ENCODE results near the gene RBM44.

GRCh38 chr2:237482036-237482853 is 4.8 kb upstream of the MLPH start:
- PRO-cap: bidirectional peak, plus-strand start at chr2:237482793, minus-strand start at chr2:237482660
- RAMPAGE, long total RNA, 2 experiments: no peak in any of the 2 experiments

GRCh38 chr2:237483316-237483852 is 3.7 kb upstream of the MLPH start:
- PRO-cap: bidirectional peak, plus-strand start at chr2:237483670, minus-strand start at chr2:237483540
- RAMPAGE, long total RNA, 2 experiments: no peak in any of the 2 experiments

GRCh38 chr2:237497404-237497637 is 10.3 kb downstream of the MLPH start:
- PRO-cap: no peak
- RAMPAGE, long total RNA, 2 experiments: no peak in any of the 2 experiments

GRCh38 chr2:237502464-237502913 is 15.4 kb downstream of the MLPH start:
- PRO-cap: no peak
- RAMPAGE, long total RNA, 2 experiments: no peak in any of the 2 experiments

- PRO-cap: no peak
- RAMPAGE, long total RNA, 2 experiments: no peak in any of the 2 experiments
These were observed 33.2 kb downstream of the MLPH start for GRCh38 chr2:237520083-237520875.

DNA sequence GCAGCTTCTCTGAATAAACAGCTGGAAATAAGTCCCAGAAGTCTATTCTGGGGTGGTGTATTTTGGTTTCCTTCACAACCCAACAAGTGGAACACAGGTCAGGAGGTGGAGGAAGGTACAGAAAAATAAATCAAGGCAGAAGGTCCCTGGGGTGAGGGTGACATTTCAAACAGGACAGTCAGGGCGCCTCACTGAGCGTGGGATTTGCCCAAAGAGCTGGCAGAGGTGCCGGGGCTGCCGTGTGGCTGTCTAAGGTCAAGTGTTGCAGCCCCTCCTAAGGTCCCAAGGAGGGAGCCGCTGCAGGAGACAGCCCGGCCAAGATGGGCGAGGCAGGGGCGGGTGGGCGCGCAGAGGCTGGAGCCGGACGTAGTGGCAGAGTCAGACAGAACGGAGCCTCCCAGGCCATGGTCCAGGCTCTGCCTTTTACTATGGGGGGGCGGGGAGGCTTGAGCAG is 27.6 kb upstream of the PRLH start:
- PRO-cap: no peak
- RAMPAGE, long total RNA, 2 experiments: no peak in any of the 2 experiments

DNA sequence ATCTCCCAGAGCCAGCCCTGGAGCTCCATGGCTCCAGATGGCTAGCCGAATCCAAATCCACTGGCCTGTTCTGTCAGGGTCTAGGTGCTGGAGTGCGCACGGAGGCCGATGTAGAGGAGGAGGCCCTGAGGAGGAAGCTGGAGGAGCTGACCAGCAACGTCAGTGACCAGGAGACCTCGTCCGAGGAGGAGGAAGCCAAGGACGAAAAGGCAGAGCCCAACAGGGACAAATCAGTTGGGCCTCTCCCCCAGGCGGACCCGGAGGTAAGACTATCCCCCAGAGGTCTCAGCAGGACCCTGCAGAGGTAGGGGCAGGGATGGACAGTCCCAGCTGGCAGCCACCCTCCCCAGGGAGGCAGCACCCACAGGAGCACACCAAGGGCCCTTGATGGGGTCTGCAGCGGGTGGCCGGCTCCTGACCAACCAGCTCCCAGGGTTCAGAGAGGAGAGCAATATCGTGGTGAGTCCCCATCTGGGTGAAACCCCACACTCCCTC is 26.1 kb upstream of the PRLH start:
- PRO-cap: no peak
- RAMPAGE, long total RNA, 2 experiments: no peak in any of the 2 experiments

DNA sequence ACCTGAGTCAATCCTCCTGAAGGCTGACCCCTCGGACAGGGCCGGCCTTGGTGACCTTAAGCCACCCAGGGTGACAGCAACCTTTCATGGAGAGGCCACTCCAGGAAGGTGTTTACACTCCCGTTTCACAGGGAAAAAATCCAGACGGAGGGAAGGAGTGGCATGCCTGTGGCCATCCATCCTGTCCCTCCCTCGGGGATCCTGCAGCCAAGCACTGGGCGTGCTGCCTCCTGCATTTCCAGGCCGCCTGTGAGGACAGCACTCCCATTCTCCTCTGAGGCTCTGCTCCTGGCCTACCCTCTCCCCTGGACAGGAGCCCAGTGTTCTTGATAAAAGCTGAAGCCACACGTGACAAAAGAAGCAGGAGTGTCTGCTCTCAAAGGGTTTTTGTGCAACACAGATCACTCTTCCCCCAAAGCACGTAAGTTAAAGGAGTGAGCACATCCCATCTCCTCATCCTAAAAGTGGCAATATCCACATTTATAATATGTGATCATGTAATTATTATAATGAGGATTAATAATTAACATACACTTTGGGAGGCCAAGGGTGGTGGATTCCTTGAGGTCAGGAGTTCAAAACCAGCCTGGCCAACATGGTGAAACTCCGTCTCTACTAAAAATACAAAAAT is 8.1 kb downstream of the RAB17 start:
- PRO-cap: bidirectional peak, plus-strand start at position 267 of the sequence, minus-strand start at position 251 of the sequence
- RAMPAGE, long total RNA, 2 experiments: no peak in any of the 2 experiments

DNA sequence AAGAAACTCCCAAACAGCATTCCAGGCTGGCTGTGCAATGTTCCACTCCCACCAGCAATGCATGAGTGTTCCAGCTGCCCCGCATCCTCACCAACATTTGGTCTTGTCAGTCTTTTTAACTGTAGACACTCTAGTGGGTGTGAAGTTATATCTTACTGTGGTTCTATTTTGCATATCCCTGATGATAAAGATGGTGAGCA is 8.9 kb upstream of the LRRFIP1 start:
- PRO-cap: no peak
- RAMPAGE, long total RNA, 2 experiments: no peak in any of the 2 experiments

DNA sequence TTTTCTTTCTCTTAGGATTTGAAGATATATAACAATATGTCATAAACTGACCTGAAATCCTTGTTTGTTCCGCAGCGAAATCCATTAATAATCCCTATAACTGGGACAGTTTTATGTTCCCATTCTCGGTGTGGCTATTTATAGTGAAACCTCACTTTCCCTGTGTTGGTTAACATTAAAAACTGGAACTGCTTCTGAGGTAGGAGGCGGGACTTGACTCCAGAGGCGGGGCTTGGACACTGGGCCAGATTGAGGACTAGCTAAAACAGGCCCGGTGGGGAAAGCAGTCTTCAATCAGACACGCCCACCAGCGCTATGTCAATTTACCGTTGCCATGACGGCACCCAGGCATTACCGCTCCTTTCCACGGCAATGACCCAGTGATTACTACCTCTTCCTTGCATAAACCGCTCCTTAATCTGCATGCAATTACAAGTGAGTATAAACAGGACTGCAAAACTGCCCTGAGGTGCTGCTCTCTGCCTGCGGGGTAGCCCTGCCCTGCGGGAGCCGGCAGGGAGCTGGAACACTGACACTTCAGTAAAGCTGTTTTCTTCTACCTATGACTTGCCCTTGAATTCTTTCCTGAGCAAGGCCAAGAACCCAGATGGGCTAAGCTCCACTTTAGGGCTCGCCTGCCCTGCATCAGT is 35.3 kb downstream of the LRRFIP1 start:
- PRO-cap: no peak
- RAMPAGE, long total RNA, 2 experiments: no peak in any of the 2 experiments

GRCh38 chr2:237714997-237715470 is 83.5 kb upstream of the RBM44 start:
- PRO-cap: no peak
- RAMPAGE, long total RNA, 2 experiments: no peak in any of the 2 experiments

GRCh38 chr2:237731679-237731968 is 67.0 kb upstream of the RBM44 start:
- PRO-cap: unidirectional peak, plus-strand start at chr2:237731910
- RAMPAGE, long total RNA, 2 experiments: no peak in any of the 2 experiments

DNA sequence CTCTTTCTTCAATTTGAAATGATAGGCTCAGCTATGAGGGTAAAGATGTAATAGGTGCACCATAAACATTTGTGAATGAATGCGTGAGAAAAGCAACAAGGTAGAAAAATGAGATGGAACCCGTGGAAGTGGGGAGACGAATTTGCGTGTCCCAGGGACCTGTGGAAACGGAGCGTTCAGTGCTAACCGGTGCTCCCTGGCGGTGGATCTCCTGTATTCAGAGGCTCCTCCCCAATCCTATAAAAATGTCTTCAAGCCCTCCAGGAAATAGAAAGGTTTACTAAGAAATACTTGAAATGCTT is 62.9 kb upstream of the RBM44 start:
- PRO-cap: no peak
- RAMPAGE, long total RNA, 2 experiments: no peak in any of the 2 experiments

DNA sequence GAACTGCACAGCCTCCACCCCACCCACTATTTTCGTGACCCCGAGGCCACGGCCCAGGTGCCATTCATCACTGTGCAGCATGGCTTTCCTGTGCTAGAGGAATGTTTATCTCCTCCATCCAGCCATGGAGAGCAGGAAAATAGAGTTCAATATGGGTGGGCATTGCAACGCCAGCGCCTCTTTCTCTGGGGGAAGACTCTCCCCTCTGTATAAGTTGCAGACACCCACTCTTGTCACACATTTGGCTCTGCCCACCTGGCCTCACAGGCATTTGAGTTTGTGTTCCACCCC is 57.8 kb upstream of the RBM44 start:
- PRO-cap: no peak
- RAMPAGE, long total RNA, 2 experiments: no peak in any of the 2 experiments

DNA sequence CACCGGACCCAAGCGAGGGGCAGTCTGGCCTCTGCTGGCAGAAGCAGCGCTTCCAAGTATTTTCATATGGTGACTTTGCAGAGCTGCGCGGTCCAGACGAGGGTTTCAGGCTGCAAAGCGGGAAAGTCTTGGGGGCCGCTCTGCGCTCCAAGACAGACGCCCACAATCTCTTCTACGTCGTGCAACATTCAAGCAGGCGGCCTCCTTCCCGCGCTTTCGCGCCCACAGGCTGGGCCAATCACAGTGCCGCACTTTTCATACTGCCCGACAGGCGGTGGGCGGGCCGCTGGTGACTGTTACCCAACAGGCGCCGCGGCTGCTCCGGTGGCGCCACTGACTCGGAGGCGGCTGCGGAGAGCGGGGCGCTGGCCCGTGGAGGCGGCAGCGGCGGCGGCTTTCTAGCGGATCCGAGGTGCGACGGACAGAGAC is at the start of gene RBM44:
RBM44 (plus strand) TSS at position 330 of the 429 bp plus-strand sequence.
- PRO-cap: no peak
- RAMPAGE, long total RNA, 2 experiments: no peak in any of the 2 experiments

GRCh38 chr2:237865893-237866360 is 6.5 kb downstream of the RAMP1 start:
- PRO-cap: no peak
- RAMPAGE, long total RNA, 2 experiments: no peak in any of the 2 experiments

DNA sequence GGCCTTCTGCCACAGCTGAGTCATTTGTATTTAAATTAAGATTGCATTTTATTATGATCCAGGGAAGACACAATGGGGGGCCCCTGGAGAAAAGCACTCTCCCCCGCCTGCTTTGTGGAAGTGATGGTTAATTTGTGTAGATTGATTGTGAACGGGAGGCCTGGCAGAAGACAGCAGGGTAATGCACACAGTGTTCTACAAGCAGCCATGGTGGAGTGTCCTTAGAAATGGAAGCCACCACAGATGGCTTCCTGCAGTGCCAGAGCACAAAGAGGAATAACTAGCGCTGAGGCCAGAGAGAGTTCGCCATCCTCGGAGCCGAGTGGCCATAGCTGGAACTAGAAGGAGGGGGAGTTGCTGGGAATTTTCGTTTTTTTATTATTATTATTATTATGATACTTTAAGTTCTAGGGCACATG is 19.7 kb downstream of the RAMP1 start:
- PRO-cap: no peak
- RAMPAGE, long total RNA, 2 experiments: no peak in any of the 2 experiments

GRCh38 chr2:237967248-237968330 is 775 bp downstream of the UBE2F start:
- PRO-cap: no peak
- RAMPAGE, long total RNA, 2 experiments: no peak in any of the 2 experiments

GRCh38 chr2:238069813-238070420 is 9.1 kb downstream of the SCLY start:
- PRO-cap: unidirectional peak, minus-strand start at chr2:238070150
- RAMPAGE, long total RNA, 2 experiments: no peak in any of the 2 experiments

DNA sequence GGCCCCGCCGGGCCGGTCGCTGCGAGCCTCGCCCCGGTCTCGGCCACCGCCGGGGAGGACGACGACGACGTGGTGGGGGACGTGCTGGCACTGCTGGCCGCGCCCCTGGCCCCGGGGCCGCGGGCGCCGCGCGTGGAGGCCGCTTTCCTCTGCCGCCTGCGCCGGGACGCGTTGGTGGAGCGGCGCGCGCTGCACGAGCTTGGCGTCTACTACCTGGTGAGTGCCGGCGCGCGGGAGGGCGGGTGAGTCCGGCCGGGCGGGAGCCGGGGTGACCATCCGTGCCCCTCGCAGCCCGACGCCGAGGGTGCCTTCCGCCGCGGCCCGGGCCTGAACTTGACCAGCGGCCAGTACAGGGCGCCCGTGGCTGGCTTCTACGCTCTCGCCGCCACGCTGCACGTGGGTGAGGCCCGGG is 5.0 kb downstream of the ERFE start:
- PRO-cap: unidirectional peak, minus-strand start at position 211 of the sequence
- RAMPAGE, long total RNA, 2 experiments: no peak in any of the 2 experiments